Mesenchymal stem cell of the bone marrow (primary cell): Measurements from ENCODE around the genes KCNK3, CGREF1, ATRAID, KRTCAP3 and FNDC4.

- CAGE, long polyA plus RNA = no peak
These were observed 21.6 kb downstream of the DRC1 start for GRCh38 chr2:26423416-26423686.

- CAGE, long polyA plus RNA = no peak
These were observed 9.2 kb downstream of the FAM166C start for GRCh38 chr2:26571672-26571979.

- CAGE, long polyA plus RNA = no peak
These were observed 6.2 kb upstream of the KCNK3 start for GRCh38 chr2:26685957-26687080.

DNA sequence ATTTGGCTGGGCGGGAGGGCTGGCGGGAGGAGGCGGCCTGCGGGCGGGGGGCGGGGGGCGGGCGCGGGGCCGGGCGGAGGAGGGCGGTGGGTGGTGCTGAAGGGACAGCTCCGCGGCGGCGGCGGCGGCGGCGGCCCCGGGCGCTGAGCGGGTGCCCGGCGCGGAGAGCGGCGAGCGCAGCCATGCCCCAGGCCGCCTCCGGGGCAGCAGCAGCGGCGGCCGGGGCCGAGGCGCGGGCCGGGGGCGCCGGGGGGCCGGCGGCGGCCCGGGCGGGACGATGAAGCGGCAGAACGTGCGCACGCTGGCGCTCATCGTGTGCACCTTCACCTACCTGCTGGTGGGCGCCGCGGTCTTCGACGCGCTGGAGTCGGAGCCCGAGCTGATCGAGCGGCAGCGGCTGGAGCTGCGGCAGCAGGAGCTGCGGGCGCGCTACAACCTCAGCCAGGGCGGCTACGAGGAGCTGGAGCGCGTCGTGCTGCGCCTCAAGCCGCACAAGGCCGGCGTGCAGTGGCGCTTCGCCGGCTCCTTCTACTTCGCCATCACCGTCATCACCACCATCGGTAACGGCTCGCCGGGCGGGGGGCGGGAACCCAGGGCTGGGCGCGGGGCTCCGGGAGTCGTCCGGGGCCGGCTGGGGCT, at the start of gene KCNK3:
TSS of gene KCNK3 (plus strand) at position 124 of the 639 bp plus-strand sequence.
- CAGE, long polyA plus RNA = no peak

- CAGE, long polyA plus RNA = no peak
These were observed 31.7 kb downstream of the KCNK3 start for GRCh38 chr2:26723900-26724988.

DNA sequence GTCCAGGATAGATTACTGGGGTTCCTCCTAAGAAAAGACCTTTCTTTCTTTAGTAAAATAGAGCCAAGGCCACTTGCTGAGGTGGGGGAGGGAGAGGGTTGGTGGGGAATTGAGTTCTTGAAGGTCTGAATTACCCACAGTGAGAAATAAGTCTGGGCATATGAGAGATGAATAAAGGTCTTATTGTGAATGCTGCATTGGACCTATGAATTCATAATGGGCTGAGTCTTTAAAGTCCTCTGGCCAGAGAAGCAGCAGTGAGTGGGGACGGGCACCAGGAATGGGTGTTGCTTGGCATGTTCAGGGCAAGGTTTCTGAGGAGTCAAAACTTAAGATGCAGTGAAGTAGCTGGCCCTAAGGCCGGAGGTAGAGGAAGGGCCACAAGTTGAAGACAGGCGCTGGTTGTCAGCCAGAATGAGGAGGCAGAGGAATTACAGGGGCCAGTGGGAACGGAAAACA, 10.6 kb downstream of the MAPRE3 start:
- CAGE, long polyA plus RNA = no peak

GRCh38 chr2:27080095-27080575, 1.7 kb downstream of the EMILIN1 start:
- CAGE, long polyA plus RNA = no peak

DNA sequence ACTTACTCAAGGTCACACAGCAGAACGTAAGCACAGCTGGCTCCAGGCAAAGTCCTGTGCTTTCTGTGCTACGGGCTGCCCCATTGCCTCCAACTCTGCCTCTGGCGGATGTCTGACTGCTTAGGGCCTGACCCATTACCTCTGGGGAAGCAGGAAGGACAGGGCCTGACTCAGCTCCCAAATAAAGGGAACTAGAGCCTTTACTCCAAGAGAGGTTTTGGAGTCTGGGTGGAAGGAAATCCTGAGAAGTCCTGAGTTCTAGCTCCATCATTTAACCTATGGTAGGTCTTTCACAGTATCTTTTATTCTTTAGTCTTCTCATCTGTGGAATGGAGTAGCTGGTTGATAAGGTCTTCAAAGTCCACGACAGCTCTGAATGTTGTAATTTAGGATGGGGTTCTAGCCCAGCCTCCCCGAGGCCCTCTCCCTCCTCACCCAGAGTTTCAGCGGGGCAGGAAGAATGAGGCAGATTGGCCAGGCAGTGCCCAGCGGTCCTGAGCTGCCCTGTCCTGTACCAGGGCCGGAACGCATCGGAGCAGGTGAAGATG, 10.5 kb downstream of the KHK start:
- CAGE, long polyA plus RNA = no peak

GRCh38 chr2:27118561-27119507, at the start of gene CGREF1:
TSS of gene CGREF1 (minus strand) at chr2:27119128.
- CAGE, long polyA plus RNA = no peak

- CAGE, long polyA plus RNA = no peak
These were observed at the start of gene ATRAID for GRCh38 chr2:27211002-27212163. TSS of gene ATRAID (plus strand) at chr2:27212041.

DNA sequence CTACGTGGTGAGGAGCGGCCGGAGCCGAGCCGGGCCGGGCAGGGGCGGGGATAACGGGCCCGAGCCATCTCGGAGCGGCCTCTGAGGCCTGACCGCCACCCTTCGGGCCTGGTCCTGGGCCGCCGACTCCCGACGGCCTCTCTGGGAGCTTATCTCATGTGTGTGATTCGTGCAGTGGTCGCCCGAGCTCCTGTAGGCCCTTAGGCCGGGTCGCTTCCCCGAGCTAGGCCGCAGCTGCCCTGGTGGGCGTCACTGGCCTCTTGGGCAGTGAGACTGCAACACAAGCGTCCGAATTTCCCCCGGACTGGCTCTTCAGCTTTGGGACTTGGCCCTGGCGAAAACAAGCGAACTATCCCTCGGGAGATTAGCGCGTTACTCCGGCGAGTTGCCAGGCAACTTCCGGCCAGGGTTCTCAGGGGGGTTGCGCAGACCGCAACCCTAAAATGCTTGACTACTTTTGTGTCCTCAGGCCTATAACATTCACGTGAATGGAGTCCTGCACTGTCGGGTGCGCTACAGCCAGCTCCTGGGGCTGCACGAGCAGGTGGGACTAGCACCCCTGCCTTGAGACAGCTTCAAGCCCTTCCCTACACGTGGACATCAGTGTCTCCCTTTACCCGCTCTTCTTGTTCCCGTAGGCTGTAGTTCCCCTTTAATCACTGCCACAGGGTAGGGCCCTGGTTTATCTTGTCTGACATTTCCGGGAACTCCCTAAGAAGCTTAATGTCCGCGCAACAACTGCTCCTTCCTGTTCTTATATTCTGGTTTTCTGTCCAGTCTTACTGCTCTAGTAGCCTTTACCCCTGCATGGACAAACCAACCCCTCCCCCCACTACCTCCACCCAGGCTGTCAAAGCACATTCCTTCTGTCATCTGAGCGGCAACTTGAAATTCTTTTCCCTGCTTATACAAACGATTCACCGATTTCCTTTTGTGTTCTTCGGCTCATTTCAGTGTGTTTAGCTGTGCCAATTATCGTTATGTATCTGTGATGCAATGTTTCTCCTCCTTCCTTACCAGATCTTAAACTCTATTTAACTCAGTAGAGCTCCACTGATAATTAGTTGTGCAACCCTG, 722 bp downstream of the SNX17 start:
- CAGE, long polyA plus RNA = no peak

DNA sequence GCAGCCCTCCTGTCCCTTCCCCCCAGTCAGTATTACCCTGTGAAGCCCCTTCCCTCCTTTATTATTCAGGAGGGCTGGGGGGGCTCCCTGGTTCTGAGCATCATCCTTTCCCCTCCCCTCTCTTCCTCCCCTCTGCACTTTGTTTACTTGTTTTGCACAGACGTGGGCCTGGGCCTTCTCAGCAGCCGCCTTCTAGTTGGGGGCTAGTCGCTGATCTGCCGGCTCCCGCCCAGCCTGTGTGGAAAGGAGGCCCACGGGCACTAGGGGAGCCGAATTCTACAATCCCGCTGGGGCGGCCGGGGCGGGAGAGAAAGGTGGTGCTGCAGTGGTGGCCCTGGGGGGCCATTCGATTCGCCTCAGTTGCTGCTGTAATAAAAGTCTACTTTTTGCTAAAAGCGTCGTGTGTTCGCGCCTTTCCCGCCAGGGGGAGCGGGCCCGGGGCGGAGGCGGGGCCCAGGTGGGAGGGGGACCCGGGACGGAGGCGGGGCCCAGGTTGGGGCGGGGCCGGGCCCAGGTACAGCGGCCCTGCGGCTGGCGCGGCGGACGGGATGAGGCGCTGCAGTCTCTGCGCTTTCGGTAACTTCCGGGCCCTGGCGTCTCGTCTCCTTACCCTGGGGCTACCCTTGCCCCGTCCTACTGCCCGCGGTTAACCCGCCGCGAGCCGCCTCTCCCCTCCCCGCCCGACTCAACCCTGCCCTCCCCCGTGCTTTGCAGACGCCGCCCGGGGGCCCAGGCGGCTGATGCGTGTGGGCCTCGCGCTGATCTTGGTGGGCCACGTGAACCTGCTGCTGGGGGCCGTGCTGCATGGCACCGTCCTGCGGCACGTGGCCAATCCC, at the start of gene KRTCAP3:
TSS of gene KRTCAP3 (plus strand) at position 517 of the 836 bp plus-strand sequence.
- CAGE, long polyA plus RNA = no peak

DNA sequence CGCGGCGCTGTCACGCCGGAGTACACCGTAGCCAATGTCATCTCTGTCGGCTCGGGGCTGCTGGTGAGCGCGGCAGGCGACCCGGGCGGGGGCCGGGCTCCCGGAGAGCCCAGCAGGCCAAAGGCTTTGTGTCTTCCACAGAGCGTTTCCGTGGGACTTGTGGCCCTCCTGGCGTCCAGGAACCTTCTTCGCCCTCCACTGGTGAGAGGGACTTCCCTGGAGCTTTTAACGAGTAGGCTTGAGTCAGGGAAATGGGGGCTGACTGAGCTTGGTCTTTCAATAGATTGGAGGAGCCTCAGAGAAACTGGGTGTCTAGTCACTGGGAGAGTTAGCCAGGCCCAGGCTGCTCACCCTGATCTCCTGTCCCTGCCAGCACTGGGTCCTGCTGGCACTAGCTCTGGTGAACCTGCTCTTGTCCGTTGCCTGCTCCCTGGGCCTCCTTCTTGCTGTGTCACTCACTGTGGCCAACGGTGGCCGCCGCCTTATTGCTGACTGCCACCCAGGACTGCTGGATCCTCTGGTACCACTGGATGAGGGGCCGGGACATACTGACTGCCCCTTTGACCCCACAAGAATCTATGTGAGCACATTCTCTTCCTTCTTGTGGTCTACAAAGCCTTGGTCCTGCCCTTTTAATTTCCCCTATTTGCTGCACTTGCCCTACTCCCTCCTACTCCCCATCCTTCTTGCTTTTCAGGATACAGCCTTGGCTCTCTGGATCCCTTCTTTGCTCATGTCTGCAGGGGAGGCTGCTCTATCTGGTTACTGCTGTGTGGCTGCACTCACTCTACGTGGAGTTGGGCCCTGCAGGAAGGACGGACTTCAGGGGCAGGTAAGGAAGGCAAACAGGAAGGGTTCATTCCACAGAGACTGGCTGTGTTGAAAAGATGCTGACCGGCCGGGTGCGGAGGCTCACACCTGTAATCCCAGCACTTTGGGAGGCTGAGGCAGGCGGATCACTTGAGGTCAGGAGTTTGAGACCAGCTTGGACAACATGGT, 819 bp downstream of the KRTCAP3 start:
- CAGE, long polyA plus RNA = no peak

DNA sequence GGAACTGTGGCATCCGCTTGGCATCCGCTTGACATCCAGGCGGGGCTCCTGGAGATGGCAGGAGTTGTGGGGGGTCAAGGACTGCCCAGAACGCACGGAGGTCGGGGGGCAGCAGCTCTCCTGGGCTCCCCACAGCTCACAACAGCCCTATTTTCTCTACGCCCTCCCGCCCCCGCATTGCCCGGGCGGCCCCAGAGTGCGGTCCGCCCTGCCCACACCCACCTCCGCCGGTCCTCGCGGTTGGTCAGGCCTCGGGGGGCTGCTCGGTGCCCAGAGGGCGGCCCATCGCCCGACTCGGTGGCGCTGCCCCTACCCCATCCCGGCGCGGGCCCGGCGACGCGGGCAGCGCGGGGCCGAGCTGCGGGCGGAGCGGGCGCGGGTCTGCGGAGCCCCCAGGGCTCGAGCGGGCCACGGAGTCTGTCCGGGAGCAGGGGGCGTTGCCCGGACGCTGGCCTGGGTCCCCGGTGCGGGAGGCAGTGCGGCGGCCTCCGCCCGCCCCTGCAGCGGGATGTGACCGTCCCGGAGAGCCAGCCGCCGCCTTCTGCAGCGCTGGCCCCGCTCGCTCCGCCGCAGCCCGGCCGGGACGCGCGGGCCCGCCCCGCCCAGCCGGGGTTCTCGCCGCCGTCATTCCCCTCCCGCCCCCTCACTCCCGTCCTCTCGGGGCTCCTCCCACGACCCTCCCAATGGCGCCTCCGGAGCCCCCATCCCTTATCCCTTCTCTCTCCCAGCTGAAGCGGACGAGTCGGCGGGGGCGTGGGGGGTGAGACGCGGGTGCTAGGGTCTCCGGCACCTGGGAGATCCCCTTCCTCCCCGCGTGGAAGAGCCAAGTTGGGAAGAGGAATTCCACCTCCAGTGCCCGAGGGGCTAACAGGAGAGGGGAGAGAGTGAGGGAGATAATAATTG, at the start of gene FNDC4:
TSS of gene FNDC4 (minus strand) at position 545 of the 903 bp plus-strand sequence.
- CAGE, long polyA plus RNA = no peak

- CAGE, long polyA plus RNA = no peak
These were observed 624 bp downstream of the ZNF512 start for GRCh38 chr2:27583360-27583971.

- CAGE, long polyA plus RNA = no peak
These were observed 472 bp downstream of the SLC4A1AP start for GRCh38 chr2:27664052-27664669.

DNA sequence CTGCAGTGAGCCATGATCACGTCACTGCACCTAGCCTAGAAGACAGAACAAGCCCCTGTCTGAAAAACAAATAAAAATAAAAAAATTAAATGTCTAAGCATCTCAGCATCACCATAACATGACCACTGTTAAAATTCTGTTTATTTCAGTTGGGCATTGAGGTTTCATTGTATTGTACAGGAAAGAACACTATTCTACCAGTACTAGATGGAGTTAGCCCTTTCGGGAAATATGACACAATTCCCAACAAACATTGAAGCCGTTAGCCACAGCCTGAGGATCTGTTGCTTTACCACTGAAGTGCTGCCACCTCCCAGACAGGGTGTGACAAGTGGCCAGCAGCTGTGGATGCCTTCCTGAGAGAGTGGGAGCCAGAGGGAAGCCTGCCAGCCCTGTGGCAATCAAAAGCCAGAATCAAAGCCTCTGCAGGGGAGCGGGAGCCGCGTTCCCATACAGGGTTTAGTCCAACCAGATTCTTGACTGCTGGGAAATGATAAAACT, 37.9 kb downstream of the SLC4A1AP start:
- CAGE, long polyA plus RNA = no peak

GRCh38 chr2:27707262-27707803, 43.6 kb downstream of the SLC4A1AP start:
- CAGE, long polyA plus RNA = no peak

- CAGE, long polyA plus RNA = no peak
These were observed 2.8 kb downstream of the MRPL33 start for GRCh38 chr2:27774021-27774945.

DNA sequence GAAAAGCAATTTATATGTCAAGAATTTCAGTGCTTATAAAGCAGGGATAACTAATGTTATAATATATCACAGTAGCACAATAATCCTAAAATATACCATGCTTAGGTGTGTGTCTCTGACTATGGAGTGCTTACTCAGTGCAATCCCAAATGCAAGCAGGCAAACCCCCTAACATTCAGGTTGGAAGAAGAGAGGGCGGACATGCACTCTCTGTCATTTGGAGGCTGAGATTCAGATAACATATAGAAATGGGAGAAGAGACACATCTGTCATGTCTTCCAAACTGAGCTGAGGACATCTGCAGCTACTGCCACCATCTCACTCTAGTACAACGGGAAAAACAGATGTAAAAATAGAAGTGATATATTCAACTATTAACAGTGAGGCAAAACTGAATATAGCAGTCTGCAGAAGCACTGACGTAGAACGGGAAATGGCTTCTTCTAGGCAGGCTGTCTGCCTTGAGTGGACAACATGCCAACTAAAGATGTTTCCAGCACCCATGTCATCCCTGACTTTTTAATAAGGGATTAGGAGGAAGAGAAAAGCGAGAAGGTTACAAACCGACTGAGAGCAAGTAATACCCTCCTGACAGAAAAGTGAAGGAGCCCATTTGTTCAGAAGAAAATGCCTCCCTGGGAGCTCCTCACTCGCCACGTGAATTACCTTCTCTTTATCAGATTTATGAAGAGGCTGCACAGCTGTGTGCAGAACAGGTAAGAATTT, 51.6 kb downstream of the MRPL33 start:
- CAGE, long polyA plus RNA = no peak